Retinal pigment epithelial cell (primary cell): ENCODE measurements around the gene NFYA.

DNA sequence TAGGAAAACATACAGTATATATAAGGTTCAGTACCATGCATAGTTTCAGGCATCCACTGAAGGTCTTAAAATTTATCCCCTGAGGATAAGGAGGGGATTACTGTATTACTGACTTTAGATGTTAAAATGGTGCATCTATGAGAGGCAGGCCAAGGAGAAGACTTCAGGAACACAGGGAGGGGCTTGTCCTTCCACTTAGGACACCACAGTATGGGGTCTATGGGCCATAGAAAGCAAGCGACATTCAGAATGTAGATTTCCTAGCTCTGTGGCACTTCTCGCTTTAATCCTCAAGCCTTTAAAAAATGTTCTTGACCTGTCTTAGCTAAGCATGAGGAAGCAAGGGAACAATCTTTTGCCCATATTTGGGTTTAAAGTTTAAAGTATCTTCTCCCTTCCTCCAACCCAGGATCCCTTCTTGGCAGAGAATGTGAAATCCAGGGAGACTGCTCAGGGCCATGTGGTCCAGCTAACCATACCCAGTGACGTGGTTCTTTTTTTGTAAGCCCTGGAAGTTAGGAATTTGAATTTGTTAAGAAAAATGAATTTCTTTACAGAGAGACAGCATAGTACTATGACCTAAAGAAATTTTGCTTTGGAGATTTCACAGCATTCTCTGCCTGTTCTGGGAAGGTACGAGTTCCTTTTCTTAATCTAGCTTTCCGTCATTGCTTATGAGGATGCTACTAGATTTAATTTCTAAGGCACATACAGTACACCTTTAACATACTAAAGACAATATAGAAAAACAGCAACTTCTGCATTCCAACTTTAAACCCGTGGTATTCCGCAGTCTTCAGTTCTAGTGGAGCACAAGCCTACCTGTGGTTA lies 289.9 kb downstream of the BTBD9 start:
- RRBS = no CpG with 5 or more reads among the region's 7 CpGs

GRCh38 chr6:38368610-38369548 lies 270.9 kb downstream of the BTBD9 start:
- RRBS = no CpG with 5 or more reads among the region's 5 CpGs

DNA sequence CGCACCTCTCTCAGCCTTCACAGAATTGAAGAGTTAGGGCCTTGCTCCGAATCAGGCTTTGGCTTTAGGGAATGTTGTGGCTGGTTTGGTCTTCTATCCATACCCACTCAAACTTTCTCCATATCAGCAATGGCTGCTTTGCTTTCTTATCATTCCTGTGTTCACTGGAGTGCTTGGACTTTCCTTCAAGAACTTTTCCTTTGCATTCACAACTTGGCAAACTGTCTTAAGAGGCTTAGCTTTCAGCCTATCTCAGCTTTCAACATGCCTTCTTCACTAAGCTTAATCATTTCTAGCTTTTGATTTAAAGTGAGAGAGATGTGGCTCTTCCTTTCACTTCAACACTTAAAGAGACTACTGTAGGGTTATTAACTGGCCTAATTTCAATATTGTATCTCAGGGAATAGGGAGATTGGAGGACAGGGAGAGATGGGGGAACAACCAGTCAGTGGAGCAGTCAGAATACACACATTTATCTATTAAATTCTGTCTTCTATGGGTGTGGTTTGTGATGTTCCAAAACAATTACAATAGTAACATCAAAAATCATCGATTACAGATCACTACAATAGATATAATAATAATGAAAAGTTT lies 153.5 kb downstream of the BTBD9 start:
- RRBS = no CpG with 5 or more reads among the region's 3 CpGs

- RRBS = no CpG with 5 or more reads among the region's 1 CpG
Observed at GRCh38 chr6:38791717-38792133, 76.6 kb downstream of the DNAH8 start.

- RRBS = no CpG with 5 or more reads among the region's 7 CpGs
Observed at GRCh38 chr6:38876398-38876891, 161.3 kb downstream of the DNAH8 start.

DNA sequence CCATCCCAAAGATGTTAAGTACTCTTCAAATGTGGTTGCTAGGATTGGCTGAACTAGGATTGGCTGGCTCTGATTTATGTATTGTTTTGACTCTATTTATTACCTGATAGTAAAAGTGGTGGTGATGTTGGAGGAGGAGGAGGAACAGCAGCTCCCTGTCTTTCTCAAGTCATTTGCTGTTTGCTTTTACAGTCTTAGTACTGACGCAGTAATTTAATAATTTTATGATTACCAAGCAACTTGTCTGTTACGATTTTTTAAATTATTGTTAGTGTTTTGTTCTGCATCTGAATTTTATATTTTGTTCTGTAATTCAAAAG lies 73.7 kb upstream of the GLP1R start:
- RRBS = no CpG with 5 or more reads among the region's 2 CpGs

DNA sequence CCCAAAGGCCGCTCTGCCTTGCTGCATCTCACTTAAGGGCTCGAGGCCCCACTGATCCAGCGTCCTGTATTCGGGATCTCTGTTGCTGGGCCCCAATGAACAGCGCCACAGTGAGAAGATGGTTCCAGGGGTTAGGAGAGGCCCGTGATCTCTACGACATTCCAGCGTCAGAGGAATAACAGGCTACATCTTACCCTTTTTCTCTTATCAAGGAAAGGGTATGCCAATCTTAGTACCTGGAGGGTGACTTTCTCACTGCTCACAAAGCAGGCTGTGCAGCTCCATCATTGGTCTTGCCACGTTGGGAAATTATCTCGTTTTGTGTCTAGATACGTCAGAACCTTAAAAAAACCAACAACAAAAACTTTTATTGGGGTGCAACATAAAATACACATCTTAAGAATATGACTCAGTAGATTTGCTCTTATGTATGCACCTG lies 391 bp upstream of the SAYSD1 start:
- RRBS = no CpG with 5 or more reads among the region's 11 CpGs

GRCh38 chr6:39279443-39280019 lies 34.7 kb downstream of the KCNK17 start:
- RRBS = 59% methylated on average over 3 of the region's 8 CpGs

GRCh38 chr6:39422083-39422697 lies 99.7 kb upstream of the KCNK16 start:
- RRBS = no CpG with 5 or more reads among the region's 10 CpGs

DNA sequence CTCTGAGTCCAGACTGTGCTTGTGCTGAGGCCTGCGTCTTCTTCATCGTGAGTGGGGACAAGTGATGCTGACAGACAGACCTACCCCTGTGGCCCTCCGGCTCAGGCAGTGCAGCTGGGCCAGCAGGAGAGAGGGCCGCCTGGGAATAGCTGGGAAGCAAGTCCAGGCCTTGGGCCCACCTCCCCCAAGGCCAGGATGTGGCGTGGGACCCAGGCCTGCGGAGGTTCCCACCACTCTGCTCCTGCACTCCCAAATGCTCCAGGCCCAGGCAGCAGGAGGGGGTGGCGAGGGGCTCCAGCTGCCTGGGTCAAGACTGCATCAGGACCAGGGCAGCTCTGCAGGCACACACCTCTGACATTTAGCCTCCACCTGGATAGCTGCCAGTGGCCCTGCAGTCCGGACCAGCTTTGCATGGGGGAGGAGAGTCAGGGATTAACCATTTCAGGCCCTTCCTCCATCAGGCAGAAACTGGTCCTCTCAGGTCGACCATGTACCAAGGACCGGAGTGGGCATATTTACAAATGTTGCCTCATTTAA lies 38.3 kb downstream of the DAAM2 start:
- RRBS = 47% methylated on average over 3 of the region's 10 CpGs

GRCh38 chr6:39948055-39948633 lies 13.9 kb upstream of the MOCS1 start:
- RRBS = no CpG with 5 or more reads among the region's 6 CpGs

DNA sequence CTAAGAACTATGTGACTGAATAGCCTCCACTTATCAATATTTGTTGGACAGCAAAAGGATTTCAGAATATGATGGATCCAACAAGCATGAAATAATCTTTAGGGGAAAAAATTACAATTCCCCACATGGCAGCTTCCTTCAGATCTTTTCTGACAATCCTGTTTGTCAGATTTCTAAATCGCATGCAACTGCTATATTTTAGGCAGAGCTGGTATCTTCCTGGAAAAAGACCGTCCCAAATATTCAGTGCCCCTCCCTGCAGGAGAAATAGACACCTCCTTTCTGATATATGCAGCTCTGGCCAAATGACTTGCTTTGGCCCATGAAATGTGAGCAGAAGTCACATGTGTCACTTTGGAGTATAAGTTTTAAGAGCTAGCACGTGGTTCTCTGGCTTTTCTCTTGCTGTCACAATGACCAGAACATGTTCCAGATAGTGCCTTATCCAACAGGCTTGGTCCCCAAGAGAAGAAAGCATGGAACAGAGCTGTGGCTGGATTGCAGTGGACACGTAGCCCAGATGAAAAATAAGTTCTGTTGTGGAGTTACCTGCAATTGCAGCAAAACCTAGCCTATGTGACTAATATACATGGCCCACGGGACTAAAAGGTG lies 40.5 kb downstream of the UNC5CL start:
- RRBS = no CpG with 5 or more reads among the region's 5 CpGs

DNA sequence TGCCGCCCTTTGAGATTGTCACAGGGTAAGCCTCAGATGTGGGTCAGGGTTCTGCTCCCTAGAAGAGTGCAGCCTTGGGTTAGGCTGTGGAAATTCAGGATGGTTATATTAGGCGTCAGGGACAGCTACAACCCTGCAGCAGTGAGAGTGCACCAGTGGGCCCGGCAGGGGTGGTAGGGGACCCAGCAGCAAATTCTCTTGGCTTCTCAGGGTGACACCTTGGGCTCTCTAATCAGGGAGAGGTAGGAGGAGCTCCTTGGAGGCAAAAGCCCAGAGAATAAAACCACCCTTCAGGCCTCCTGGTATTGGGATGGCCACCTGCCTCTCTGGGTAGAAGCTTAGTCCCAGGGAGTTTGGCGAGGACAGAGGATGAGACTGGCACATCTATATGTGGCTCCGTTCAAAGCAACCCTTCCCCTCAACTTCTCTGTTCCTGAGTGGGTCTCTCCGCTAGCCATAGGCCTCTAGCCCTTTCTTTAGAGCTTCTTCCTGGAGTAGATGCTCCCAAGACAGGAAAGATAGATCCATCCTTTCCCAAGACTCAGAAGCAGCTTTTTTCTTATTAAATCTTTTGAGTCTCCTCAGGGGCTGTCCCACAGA lies 552 bp downstream of the APOBEC2 start:
- RRBS = no CpG with 5 or more reads among the region's 6 CpGs

- RRBS = no CpG with 5 or more reads among the region's 9 CpGs
Observed at GRCh38 chr6:41066875-41067631, 5.1 kb downstream of the OARD1 start.

DNA sequence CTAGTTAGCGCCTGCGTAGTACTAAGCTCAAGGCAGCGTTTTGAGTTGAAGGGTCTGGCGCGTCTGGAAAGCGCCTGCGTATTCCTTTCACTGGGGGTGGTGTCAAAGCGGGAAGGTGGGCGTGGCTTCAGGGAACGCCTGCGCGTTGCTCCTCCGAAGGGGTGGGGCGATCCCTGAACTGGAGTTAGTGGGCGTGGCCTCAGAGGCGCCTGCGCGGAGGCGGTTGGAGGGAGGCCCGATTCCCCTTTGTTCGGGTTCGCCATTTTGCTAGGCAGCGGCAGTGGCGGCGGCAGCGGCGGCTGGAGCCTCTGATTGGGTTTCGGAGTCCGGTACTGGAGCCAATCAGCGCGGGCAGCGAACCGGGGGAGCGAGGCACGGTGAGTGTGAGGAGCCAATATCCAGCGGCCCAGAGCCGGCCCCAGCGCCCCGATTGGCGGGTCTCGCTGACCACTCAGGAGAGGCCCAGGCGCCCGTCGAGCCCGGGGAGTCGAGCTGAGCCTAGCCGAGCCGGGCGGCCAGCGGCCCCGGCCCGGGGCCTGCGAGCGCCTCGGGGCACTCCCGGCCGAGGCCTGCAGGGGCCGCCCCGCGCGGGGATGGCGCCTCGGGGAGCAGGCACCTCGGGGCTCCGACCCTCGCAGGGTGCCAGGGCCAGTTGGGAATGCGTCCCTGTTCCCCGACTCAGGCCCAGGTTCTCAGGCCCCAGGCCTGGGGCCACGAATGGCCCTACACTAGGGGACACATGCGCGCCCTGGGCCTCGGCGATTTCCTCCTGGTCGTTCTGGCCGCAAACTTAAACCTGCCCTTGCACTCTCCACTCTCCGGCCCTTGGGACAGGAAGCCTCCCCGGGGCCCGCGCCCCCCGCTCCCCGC lies at the start of gene NFYA:
NFYA (plus strand) TSS at position 267 of the 870 bp plus-strand sequence.
- RRBS = under 1% methylated on average over 18 of the region's 81 CpGs

GRCh38 chr6:41098541-41099864 lies 26.2 kb downstream of the NFYA start:
- RRBS = no CpG with 5 or more reads among the region's 5 CpGs

DNA sequence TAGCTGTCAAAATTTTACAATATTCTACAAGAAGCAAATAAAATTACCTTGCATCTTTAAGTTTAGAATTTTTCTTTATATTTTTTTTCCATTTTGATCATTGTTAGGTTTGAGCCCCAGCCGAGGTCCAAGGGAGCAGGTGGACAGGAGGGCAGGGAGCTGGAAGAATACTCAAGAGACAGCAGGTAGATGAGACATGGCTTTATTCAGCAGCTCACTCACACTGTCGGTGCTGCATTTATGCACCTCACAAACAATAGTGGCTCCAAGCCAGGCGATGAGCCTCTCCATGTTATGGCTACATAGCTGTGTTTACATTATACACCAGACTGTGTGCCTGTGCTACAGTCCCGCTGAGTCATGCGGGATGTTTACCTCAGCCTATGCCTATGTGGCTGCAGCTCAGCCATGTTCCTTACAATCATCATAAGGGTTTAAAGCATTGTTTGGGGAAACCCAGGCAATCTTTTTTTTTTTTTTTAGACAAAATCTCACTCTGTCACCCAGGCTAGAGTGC lies 15.0 kb upstream of the NCR2 start:
- RRBS = no CpG with 5 or more reads among the region's 5 CpGs

GRCh38 chr6:41371953-41372814 lies 36.8 kb downstream of the NCR2 start:
- RRBS = 5% methylated on average over 10 of the region's 42 CpGs

DNA sequence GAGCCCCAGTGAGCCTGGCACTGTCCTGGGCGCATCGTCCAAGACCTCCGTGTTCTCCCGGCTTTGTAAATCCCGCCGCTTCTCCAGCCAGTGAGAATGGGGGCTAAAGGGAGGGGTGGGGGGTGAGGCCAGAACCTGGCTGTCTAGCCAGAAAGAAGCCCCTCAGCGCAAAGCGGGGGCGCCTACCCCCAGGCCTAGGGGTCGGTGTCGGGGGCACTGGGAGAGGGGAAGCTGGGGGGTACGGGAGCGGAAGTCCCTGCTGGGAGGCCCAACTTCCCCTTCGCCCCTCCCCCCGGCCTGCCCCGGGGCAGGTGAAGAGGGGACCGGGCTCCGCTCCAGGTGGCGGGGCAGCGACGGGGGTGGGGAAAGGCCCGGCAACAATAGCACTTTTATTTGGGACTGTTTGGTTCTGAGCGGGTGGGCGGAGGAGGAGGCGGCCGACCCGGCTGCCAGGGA lies 91.9 kb downstream of the NCR2 start:
- RRBS = 2% methylated on average over 11 of the region's 27 CpGs

GRCh38 chr6:41442620-41443255 lies 103.4 kb upstream of the FOXP4 start:
- RRBS = 11% methylated on average over 18 of the region's 27 CpGs